ENCODE measurements around a stretch of chr1.

- PRO-cap, result unidirectional peak, minus-strand start at chr1:11806730
Measured at GRCh38 chr1:11806576-11807438, 816 bp downstream of the CLCN6 start.

DNA sequence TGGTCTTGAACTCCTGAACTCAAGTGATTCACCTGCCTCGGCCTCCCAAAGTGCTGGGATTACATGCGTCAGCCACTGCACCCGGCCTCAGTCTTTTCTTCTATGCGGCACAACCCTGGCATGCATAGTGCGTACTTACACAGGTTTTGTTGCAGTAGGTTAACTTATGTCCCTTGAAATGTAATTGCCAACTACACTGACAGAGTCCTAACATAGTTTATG, 8.2 kb downstream of the NPPA start:
- PRO-cap, result no peak

DNA sequence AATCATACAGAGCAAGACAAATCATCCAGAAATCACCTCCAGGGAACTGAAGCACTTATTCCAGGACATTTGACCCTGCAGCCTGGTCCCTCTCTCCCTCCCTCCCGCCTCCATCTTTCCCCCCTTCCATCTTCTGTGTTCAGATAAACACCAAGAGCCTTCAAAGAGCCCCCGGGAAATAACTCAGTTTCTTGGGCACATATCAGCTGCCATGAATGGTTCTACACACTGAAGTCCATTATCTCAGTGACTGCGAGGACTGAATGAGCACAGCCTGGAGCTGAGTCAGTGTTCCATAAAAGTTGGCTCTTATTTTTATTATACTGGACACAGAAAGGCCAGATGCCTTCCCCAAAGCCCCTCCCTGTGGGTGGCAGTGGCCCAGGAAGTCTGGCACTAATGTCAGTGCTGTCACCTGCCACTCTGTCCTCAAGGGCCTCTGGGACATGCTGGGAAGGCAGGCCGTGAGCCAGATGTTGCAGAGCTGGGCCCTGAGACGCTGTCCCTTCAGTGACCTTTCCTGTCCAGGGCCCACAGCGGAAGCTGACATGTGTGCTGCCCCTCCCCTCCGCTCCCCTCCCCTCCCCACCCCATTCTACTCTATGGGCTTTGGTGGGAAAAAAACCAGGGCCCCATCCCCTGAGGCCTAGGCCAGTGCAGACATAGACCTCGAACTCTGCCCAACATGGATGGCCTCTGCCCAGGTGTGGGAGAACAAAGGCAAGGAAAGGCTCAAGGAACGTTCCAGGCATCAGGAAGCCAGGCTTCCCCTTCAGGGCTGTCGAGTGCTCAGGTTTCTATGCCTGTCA, 22.2 kb upstream of the NPPB start:
- PRO-cap, result no peak

DNA sequence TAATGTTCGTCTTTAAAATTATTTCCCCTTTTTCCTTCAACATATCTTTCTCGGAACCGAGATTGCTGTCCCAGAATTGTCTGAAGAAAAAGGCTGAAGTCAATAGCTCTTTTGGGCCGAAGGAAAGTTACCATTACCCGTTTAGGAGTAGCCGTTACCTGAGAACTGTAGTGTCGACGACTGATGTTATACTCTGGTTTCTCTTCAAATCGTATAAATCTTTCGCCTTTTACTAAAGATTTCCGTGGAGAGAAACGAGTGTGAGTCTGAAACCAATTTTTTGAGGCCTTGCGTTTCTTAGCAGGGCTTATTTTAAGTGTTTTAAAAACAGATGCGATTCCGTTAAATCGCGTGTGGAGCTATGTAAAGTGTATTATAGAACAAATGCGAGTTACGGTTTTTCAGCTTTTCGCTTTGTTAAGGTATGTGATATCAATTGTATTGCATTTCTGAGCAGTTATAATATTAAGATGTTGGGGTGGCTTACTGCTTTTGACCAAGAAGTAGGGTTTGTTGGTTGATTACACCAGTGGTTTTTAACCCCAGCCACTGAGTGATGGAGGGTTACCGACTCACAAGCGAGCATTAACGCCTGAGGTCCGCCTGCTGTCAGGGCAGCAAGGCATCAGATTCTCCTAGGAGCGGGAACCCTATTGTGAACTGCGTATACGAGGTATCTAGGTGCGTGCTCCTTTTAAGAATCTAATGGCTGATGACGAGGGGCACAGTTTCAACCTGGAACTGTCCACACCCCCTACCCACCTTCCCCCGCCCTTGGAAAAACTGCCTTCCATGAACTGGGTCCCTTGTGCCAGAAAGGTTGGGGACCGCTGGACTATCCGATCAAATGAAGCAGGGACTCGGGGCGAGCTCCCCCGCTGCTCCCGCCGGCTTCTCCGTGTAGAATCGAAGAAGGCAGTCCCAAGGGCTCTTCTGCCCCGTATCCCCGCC, 18.0 kb downstream of the KIAA2013 start:
- PRO-cap, result unidirectional peak, plus-strand start at position 320 of the sequence; unidirectional peak, plus-strand start at position 550 of the sequence

- PRO-cap, result no peak
Measured at GRCh38 chr1:11924654-11925716, 1.2 kb downstream of the KIAA2013 start.

DNA sequence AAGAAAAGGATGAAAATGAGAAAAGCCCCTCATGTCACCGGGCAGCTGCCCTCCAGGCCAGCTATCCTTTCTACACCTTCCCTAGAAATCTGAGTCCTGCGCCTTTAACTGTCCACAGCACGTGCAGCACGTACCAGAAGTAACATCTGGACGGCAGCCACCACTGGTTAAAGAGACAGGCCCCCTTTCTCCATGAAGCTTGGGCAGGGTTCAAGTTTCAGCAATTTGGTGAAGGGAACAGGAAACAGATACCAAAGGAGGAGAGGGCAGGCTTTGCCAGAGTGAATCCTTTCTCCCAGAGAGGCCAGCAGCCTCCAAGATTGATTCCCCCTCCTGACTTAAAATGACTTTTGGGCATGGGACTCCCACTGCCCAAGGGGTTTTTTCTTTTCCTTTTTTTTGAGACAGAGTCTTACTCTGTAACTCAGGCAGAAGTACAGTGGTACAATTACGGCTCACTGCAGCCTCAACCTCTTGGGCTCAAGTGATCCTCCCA, 3.7 kb upstream of the KIAA2013 start:
- PRO-cap, result no peak

DNA sequence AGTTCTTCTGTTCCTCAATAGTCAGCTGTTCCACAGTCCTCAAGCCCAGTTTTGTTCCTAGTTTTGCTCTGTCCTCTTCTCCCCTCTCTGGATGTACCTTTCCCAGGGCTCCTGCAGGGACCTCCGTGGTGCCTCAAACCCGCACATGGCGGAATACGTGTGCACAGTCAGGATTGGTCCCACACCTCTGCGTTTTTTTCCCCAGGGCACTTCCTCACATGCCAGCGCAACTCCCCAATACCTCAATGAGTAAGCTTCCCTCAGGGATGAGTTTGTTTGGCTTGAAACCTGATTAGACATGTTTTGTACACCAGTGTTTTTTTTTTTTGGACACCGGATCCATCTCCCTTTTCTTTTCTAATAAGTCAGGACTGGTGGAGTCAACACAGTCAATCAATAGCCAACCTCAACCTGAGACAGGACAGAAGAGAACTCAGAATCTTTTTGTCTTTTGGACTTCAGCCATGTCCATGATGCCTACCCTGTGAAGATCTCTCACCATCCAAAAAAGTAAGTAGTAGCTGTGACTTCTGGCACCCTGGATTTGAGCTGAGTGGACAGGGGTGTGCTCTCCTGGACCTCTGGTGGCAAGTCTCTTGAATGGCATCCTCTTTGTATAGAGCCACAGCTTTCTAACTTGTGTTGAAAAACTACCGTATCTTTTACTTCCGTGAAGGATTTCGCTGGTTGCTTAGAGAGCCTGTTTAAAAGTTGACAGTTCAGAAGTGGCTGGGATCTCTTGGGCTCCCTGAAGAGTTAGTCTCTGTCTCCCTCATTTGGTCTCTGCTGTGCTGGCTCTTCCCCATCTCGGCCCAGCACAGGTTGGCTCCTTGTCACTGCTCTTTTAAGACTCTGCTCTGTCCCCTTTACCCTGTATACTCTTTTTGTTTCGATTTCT, 1.6 kb downstream of the MFN2 start:
- PRO-cap, result no peak

DNA sequence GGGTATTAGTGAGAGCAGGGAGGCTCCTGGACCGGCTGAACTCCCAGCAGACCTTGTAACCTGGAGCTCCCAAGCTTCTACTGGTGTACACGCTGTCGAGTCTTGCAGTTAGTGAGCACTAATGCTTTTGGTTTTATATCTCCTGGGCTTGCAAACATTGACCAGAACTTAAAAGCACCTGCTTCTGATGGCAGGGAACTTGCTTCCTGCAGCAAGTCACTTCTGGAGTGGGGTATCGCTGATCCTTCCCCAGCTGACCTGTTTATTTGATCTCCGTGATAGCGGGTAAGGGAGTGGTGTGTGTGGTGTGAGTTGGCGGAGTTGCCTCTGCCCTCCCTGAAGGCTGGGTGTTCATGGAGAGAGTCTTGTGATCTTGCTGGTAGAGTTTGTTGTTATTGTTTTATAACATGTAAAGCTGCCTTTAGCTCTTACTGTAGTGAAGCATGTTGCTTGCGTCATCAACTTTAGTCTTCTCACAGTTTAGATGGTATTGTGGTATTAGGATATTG, 3.8 kb downstream of the MFN2 start:
- PRO-cap, result no peak

- PRO-cap, result no peak
Measured at GRCh38 chr1:11989247-11990062, 9.2 kb downstream of the MFN2 start.

DNA sequence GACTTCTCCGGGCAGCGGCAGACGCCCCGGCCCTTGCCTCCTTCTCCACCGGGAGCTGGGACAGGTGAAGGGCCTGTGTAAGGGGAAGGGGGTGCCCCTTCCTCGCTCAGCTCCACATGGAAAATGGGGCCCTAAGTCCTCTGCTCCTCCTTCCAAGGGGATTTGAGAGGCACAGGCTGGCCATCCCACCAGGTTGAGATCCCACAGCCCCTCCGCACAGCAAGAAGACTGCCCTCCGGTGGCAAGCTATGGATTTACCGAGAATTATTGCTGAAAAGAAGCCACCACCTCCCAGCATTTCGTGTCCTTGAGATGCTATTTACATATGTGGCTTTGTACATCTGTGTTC, 16.4 kb downstream of the TNFRSF8 start:
- PRO-cap, result no peak

- PRO-cap, result no peak
Measured at GRCh38 chr1:12158688-12159191, 8.1 kb upstream of the TNFRSF1B start.

DNA sequence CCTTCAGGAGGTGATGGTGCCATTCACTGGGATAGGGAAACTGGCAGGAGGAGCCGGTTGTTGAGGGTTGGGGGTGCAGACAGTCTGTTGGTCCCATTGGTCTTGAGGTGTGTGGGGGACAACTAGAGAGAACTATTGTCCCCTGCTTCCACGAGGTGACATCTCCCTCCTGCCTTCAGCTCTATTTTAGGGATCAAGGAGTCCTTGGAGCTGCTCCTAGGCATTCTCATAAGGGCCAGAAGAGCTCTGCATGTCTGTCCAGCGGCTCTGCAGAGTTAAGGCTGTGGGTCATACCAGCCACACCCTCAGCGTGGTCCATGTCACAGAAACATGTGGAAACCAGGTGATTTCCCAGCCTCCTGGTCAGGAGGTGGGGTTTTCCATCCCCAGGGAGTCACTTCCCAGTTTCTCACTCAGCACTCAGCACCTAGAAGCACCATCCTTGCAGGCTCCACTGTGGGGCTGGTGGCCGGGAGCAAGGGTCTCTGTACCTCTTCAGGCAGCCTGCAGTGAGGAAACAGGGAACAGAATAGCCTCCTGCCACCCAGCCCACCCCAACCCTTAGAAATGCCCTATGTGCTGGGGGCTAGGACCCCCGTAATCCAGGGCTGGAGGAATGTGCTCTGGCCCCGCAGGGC, 1.5 kb upstream of the TNFRSF1B start:
- PRO-cap, result no peak

- PRO-cap, result no peak
Measured at GRCh38 chr1:12209306-12209587, 20.6 kb upstream of the VPS13D start.

GRCh38 chr1:12209588-12210528, 20.0 kb upstream of the VPS13D start:
- PRO-cap, result no peak

GRCh38 chr1:12339673-12340118, 109.9 kb downstream of the VPS13D start:
- PRO-cap, result no peak

DNA sequence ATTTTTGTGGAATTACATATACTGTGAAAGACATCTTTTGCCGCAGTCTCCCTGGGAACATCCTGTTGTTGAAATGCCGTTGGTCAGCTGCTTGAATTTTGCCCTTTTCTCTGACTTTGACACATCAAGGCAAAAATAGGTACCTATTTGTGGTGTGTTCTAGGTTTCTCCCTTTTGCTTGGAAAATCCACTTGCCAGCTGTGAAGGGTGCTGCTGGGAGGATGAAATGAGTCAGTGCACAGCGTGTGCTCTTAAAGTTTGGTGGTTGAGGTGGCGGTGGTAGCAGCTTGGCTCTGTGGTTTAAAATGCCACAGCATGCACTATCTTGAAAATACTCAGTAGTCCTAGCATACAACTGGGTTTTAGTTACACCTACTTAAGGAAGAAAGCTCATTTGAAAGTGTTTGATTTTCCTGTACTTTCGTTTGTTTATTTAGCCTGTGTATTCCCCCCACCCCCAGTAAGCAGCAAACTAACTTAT, 183.8 kb downstream of the DHRS3 start:
- PRO-cap, result no peak

GRCh38 chr1:12501774-12502595, 116.0 kb downstream of the DHRS3 start:
- PRO-cap, result no peak

GRCh38 chr1:12548809-12549384, 69.1 kb downstream of the DHRS3 start:
- PRO-cap, result no peak

DNA sequence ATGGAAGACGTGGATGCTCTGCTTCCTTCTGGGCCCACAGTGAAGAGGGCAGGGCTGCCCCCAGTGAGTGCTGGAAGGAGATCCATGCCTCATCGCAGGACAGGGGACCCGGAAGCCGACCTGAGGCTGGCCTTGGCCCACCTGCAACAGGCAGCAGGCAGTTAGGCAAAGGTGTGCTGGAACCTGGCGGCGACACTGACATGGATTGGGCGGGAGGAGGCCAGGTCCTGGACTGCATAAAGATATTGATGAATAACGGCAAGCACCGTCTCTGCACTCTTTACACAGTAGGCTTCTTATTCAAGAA, 62.5 kb downstream of the DHRS3 start:
- PRO-cap, result no peak

DNA sequence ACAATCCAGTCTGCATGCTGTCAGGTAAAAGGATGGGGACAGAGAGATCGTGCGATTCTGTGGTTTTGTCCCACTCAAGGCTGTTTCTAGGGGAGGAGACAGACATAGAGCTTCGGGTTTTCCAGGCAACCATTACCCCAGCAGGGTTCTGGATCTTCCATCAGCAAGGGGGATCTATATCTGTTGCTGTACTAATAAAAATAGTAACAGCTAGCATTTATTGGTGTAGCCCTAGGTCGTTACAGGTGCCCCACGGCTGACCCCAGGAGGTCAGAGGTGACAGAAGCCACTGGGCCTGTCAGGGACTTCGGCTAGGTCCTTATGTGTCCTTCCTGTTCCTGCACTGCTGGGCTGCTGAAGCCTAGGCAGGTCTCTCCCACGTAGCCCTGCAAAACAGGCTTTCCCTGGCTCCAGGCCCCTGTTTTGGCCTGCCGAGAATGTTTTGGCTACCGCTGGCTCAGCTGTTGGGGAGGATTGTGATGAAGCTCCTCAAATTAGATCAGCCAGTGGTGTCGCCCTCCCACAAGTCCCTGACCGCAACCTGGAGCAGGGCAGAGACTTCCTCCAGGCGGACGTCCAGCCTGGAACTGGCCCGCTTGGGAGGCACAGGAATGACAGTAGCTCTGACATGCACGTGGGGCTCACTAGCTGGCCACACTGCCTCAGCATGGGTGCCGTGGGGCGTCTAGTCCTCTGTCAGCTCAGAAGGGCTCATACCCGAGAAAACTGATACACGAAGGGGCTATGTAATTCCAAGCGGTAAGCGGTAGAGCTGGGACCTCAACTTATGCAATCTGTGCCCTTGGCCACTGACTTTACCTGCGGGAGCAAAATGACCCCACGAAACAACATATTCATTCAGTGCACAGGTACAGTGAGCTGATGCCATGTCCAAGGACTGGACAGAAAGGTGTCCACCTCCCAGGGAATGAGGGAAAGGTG, 26.8 kb downstream of the DHRS3 start:
- PRO-cap, result no peak

All from bronchus (tissue), 1 donor.